ENCODE results near the genes SMARCB1 and DDTL.

- PRO-cap, 3 experiments = no peak in any of the 3 experiments
- RAMPAGE, long total RNA, 4 experiments = no peak in any of the 4 experiments
- RRBS = no CpG with 5 or more reads among the region's 7 CpGs
Observed at GRCh38 chr22:23715379-23715738, 24.5 kb downstream of the RGL4 start.

DNA sequence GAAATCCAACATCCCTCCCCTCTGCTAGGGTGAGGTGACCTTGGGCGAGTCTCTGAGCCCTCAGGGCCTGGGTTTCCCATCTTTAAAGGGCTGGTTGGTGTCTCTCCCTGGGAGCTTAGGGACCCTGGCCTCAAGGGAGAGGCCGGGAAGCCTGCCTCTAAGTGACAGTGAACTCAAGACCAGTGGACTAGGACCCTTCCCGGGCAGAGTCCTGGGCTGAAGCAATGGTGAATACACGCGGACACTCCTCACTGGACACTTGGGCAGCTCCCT lies 786 bp downstream of the CHCHD10 start:
- PRO-cap, 3 experiments = no peak in any of the 3 experiments
- RAMPAGE, long total RNA, 4 experiments = no peak in any of the 4 experiments
- RRBS = 0% methylated on average over 1 of the region's 5 CpGs

DNA sequence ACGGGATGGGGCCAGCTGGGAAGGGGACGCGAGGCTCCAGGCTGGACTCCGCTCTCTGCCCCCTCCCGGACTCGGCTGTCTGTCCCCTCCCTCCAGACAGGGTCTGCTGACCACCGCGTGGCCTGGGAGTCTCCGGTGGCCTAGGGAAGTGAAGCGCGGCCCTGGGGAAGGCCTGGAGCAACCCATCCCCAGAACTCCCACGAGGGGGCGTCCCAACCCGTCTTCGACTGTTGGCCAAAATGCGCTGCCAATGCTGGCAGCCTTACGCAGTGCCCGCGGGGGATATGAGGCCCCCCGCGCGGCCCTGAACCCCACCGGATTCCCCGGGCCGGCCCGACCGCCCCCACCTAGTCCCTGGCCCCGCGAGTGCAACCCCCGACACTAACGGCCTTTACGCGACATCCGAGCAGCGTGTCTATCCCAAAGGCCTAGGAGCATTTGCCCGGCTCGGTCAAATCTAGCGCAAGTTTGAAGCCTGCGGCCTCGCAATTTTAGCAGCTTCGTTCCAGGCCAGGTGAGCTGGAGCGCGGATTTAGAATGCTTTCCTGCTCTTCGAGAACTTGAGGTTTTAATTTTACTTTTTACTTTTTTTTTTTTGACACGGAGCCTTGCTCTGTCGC lies 618 bp upstream of the CHCHD10 start:
- PRO-cap, 3 experiments = peak in 2 of 3 experiments; most common plus-strand start position 125 of the sequence (in 1); most common minus-strand start position 57 of the sequence (in 1)
- RAMPAGE, long total RNA, 4 experiments = no peak in any of the 4 experiments
- RRBS = 1% methylated on average over 5 of the region's 46 CpGs

DNA sequence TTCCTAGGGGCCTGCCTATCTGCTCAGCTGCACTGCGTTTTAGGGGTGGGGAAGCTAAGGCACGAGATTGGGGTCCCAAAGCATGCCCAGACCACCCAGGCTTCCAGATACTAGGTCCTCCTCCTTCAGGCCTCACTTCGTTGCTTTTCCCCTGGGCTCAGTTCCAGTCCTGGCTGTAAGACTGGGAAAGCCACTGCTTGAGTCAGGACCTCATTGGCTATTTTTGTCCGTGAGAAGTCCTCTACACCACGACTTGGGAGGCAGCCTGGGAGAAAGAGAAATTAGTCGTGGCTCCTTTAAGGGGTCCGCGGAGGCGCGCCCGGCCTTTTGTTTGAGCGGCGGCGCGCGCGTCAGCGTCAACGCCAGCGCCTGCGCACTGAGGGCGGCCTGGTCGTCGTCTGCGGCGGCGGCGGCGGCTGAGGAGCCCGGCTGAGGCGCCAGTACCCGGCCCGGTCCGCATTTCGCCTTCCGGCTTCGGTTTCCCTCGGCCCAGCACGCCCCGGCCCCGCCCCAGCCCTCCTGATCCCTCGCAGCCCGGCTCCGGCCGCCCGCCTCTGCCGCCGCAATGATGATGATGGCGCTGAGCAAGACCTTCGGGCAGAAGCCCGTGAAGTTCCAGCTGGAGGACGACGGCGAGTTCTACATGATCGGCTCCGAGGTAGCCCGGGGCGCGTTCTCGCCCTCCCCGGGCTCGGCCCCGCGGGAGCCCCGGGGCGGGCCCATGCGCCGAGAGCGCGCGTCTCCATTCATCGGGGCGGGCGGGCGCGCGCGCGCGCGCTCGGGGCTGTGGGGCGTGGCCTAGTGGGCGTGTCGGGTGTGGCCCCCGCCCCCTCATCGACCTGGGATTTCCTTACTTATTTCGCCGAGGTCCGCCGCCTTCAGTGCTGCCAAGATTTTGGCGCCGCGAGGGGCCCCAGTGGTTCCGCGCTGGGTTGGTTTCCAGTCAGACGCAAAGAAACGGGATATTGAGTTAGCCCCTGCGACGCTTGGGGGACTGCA lies at the start of gene SMARCB1:
TSS of gene SMARCB1 (plus strand) at position 362 of the 999 bp plus-strand sequence.
- PRO-cap, 3 experiments = peak in 3 of 3 experiments; most common plus-strand start position 397 of the sequence (in 2); most common minus-strand start position 678 of the sequence (in 3)
- RAMPAGE, long total RNA, 4 experiments = start-site peak on the plus strand in 1 of 4 experiments, centred at positions 391 to 598 of the sequence, 19 to 157 reads per replicate
- RRBS = under 1% methylated on average over 16 of the region's 100 CpGs

GRCh38 chr22:23811069-23811839 lies 24.5 kb downstream of the SMARCB1 start:
- PRO-cap, 3 experiments = no peak in any of the 3 experiments
- RAMPAGE, long total RNA, 4 experiments = no peak in any of the 4 experiments
- RRBS = no CpG with 5 or more reads among the region's 9 CpGs

DNA sequence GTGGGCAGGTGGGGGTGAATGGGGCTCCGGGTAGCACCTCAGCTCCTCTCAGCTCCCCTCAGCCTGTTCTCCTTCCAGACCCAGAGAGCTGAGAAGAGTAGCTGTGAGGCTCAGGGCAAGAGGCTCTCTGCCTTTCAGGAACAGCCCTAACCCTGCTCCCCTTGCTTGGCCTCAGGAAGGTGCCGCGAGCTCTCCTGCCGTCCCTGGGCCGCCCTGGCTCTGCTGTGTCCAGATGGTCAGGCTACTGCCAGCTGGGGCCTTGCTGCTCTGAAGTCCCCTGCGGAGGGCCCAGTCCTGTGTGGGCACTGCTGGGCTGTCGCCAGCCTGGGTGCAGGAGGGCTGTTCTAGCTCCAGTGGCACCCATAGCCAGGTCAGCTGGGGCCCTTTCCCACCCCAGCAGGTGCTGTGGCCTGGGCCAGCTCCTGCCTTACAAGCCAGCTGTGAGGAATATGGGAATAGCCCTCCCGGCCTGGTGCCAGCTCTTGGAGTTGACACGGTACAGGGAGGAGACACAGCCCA lies 4.1 kb downstream of the DERL3 start:
- PRO-cap, 3 experiments = no peak in any of the 3 experiments
- RAMPAGE, long total RNA, 4 experiments = no peak in any of the 4 experiments
- RRBS = 82% methylated on average over 1 of the region's 9 CpGs

- PRO-cap, 3 experiments = no peak in any of the 3 experiments
- RAMPAGE, long total RNA, 4 experiments = no peak in any of the 4 experiments
- RRBS = no CpG with 5 or more reads among the region's 3 CpGs
Observed at GRCh38 chr22:23835175-23835646, 3.6 kb downstream of the DERL3 start.

DNA sequence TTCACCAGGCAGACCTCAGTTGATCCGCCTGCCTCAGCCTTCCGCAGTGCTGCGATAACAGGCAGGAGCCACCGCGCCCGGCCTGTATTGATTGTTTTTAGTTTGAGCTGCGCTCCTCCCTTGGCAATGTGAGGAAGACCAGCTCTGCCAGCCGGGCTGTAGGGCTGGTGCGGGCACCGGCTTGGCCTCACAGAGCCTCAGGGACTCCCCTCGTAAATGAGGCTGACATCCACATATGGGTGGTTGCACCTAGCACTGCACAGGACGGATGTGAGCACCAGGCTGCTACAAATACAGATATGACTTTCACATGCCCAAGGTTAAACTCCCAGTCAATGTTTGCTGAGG lies 7.5 kb upstream of the SLC2A11 start:
- PRO-cap, 3 experiments = no peak in any of the 3 experiments
- RAMPAGE, long total RNA, 4 experiments = no peak in any of the 4 experiments
- RRBS = 6% methylated on average over 3 of the region's 12 CpGs

DNA sequence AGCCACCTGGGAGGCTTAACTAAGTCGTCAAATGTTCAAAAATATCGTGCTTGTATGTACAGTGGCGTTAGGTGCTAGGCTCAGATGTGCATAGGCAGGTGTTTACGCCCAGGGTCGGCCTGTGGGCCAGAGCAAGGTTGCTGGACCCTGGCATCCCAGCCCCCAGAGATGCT lies 316 bp downstream of the SLC2A11 start:
- PRO-cap, 3 experiments = no peak in any of the 3 experiments
- RAMPAGE, long total RNA, 4 experiments = no peak in any of the 4 experiments
- RRBS = no CpG with 5 or more reads among the region's 5 CpGs

GRCh38 chr22:23882681-23882964 lies 11.6 kb upstream of the MIF start:
- PRO-cap, 3 experiments = no peak in any of the 3 experiments
- RAMPAGE, long total RNA, 4 experiments = no peak in any of the 4 experiments
- RRBS = 93% methylated on average over 6 of the region's 14 CpGs

GRCh38 chr22:23893847-23894341 lies 289 bp upstream of the MIF start:
- PRO-cap, 3 experiments = peak in 3 of 3 experiments; most common plus-strand start chr22:23894014 (in 1); most common minus-strand start chr22:23894257 (in 3)
- RAMPAGE, long total RNA, 4 experiments = no peak in any of the 4 experiments
- RRBS = 1% methylated on average over 12 of the region's 37 CpGs

DNA sequence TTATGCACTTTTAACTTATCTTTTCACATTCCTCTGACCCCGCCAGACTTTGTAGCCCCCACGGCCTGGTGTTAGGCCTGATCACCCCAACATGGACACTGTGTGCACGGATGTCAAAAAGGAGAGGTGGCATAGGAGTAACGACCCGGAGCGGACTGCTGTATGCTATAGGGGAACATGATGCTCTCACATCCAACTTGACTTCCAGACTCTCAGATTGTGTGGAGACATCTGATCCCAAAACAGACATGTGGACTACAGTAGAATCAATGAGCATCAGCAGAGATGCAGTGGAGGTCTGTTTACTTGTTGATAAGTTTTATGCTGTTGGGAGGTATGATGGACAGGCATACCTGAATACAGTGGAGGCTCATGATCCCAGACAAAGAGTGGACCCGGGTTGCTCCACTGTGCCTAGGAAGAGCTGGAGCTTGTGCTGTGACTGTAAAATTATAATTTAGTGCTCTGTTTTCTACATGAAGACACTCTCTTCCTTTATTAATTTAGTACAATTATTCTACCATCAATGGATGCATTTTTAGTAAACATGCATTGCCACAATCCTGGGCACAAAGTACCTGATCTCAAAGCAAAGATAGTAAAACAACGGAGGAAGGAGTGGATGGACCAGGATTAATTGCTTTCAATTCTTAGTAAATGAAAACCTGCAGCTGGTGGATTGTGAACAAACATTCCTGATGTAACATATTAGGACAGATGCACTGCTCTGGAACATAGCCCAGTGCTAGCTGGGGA lies 31.7 kb downstream of the GSTT2B start:
- PRO-cap, 3 experiments = no peak in any of the 3 experiments
- RAMPAGE, long total RNA, 4 experiments = no peak in any of the 4 experiments
- RRBS = no CpG with 5 or more reads among the region's 8 CpGs

- PRO-cap, 3 experiments = no peak in any of the 3 experiments
- RAMPAGE, long total RNA, 4 experiments = no peak in any of the 4 experiments
- RRBS = no CpG with 5 or more reads among the region's 33 CpGs
Observed at GRCh38 chr22:23966727-23967136, at the start of gene DDTL. DDTL (plus strand) TSS chr22:23966888.

- PRO-cap, 3 experiments = no peak in any of the 3 experiments
- RAMPAGE, long total RNA, 4 experiments = no peak in any of the 4 experiments
- RRBS = no CpG with 5 or more reads among the region's 4 CpGs
Observed at GRCh38 chr22:24148693-24149010, 32.6 kb upstream of the SUSD2 start.

- PRO-cap, 3 experiments = no peak in any of the 3 experiments
- RAMPAGE, long total RNA, 4 experiments = no peak in any of the 4 experiments
- RRBS = no CpG with 5 or more reads among the region's 6 CpGs
Observed at GRCh38 chr22:24150297-24150610, 31.0 kb upstream of the SUSD2 start.

GRCh38 chr22:24264036-24264855 lies 6.4 kb upstream of the SPECC1L start:
- PRO-cap, 3 experiments = no peak in any of the 3 experiments
- RAMPAGE, long total RNA, 4 experiments = no peak in any of the 4 experiments
- RRBS = no CpG with 5 or more reads among the region's 17 CpGs

- PRO-cap, 3 experiments = no peak in any of the 3 experiments
- RAMPAGE, long total RNA, 4 experiments = no peak in any of the 4 experiments
- RRBS = no CpG with 5 or more reads among the region's 5 CpGs
Observed at GRCh38 chr22:24275117-24275571, 4.5 kb downstream of the SPECC1L start.

GRCh38 chr22:24303034-24303859 lies 32.6 kb downstream of the SPECC1L start:
- PRO-cap, 3 experiments = no peak in any of the 3 experiments
- RAMPAGE, long total RNA, 4 experiments = no peak in any of the 4 experiments
- RRBS = no CpG with 5 or more reads among the region's 6 CpGs

- PRO-cap, 3 experiments = no peak in any of the 3 experiments
- RAMPAGE, long total RNA, 4 experiments = no peak in any of the 4 experiments
- RRBS = no CpG with 5 or more reads among the region's 2 CpGs
Observed at GRCh38 chr22:24383996-24384499, 43.4 kb upstream of the ADORA2A start.

DNA sequence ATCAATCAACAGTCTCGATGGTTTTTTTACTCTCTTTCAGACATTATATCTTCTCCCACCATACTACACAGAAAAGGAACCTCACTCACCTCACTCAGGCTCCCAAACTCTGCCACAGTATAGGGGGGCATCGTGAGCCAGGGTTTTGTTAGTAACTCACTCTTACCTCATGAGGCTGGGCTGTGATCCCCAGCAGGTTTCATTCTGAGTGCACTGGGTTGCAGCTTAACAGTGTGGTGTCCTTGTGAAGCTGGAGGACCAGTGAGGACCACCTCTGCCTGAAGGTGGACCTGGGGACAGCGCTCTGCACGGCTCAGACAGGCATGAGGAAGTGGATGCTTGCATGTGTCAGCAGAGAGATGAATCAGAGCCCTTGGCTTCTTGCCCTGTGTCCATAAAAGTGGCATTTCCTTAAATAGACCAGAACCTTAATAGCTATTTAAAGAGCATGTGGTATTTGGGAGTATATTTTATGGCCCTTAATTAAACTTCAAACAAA lies 25.0 kb upstream of the ADORA2A start:
- PRO-cap, 3 experiments = peak in 1 of 3 experiments; most common minus-strand start position 306 of the sequence (in 1)
- RAMPAGE, long total RNA, 4 experiments = no peak in any of the 4 experiments
- RRBS = no CpG with 5 or more reads among the region's 4 CpGs